HT1080 (cell line): ENCODE measurements around a stretch of chr1.

GRCh38 chr1:207067107-207068541, 14.5 kb downstream of the PFKFB2 start:
RAMPAGE:
- cytosol, long total RNA: no peak
- long total RNA: no peak
- nucleus, long total RNA: no peak

DNA sequence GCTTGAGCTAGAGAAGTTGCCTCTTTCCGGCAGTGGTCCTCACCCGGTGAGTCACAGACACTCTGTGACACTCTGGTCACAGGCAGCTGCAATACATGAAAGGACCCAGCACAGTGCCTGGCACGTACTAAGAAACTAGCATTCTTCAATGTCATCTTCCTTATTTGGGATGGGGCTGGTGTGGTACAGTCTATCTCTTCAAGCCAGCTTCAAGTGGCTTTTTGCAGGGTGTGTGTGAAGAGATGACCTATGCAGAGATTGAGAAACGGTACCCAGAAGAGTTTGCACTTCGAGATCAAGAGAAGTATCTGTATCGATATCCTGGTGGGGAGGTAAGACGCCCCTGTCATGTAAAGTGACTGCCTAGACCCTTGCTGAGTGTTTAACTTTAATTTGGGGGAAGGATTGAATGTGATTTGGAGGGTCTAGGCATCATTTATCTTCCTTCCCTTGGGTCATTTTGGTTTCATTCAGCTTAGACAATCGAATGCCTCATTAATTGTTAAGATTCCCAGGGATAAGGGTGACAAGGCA, 16.2 kb downstream of the PFKFB2 start:
RAMPAGE:
- cytosol, long total RNA: no peak
- long total RNA: no peak
- nucleus, long total RNA: no peak

RAMPAGE:
- cytosol, long total RNA: no peak
- long total RNA: no peak
- nucleus, long total RNA: no peak
These were observed 5.0 kb downstream of the C4BPA start for GRCh38 chr1:207108979-207109451.

GRCh38 chr1:207298118-207298560, 23.3 kb upstream of the CD55 start:
RAMPAGE:
- cytosol, long total RNA: no peak
- long total RNA: no peak
- nucleus, long total RNA: no peak

DNA sequence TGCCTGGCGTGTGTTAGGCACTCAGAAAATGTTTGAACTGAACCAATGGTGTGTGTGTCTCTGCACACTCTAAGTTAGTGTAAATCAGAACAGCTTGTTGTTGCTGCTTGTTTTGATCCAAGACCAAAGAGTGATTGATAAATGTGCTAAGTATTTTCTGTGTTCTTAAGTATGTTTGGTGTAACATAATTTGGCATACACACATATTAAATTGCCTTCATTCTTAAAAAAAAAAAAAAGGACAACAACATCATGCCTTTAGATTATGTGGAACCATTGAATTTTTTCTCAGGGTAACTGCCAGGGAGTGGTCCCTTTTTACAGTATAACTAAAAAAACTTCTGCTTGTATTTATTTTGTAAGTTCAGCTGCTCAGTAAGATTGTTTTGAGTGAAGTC, 8.6 kb downstream of the CD55 start:
RAMPAGE:
- cytosol, long total RNA: no peak
- long total RNA: no peak
- nucleus, long total RNA: no peak

DNA sequence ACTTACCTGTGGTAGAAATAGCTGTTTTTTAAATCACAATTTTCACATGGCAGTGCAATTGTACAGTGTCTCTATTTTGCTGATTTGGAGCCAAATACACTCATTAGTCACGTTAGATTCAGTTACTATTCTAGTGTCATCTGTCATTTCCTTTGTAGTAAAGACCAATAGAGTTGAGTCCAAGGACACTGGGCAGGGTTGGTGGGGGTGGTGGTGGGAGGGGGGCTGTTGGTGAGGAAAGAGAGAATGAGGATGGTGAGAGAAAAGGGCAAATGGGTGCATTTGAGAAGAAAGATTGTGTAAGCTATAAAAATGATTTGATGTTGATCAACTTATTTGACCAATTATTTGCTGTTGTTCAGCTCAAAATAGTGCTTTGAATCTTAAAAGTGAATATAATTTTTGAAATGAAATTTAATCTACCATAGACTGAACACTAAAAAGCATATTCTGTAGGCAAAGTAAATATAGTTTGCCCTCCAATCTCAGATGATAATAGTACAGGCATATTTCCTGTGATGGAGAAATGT, 33.7 kb downstream of the CD55 start:
RAMPAGE:
- cytosol, long total RNA: no peak
- long total RNA: no peak
- nucleus, long total RNA: no peak

DNA sequence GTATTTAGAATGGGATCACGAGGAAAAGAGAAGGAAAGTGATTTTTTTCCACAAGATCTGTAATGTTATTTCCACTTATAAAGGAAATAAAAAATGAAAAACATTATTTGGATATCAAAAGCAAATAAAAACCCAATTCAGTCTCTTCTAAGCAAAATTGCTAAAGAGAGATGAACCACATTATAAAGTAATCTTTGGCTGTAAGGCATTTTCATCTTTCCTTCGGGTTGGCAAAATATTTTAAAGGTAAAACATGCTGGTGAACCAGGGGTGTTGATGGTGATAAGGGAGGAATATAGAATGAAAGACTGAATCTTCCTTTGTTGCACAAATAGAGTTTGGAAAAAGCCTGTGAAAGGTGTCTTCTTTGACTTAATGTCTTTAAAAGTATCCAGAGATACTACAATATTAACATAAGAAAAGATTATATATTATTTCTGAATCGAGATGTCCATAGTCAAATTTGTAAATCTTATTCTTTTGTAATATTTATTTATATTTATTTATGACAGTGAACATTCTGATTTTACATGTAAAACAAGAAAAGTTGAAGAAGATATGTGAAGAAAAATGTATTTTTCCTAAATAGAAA, 38.5 kb downstream of the CD55 start:
RAMPAGE:
- cytosol, long total RNA: no peak
- long total RNA: no peak
- nucleus, long total RNA: no peak

DNA sequence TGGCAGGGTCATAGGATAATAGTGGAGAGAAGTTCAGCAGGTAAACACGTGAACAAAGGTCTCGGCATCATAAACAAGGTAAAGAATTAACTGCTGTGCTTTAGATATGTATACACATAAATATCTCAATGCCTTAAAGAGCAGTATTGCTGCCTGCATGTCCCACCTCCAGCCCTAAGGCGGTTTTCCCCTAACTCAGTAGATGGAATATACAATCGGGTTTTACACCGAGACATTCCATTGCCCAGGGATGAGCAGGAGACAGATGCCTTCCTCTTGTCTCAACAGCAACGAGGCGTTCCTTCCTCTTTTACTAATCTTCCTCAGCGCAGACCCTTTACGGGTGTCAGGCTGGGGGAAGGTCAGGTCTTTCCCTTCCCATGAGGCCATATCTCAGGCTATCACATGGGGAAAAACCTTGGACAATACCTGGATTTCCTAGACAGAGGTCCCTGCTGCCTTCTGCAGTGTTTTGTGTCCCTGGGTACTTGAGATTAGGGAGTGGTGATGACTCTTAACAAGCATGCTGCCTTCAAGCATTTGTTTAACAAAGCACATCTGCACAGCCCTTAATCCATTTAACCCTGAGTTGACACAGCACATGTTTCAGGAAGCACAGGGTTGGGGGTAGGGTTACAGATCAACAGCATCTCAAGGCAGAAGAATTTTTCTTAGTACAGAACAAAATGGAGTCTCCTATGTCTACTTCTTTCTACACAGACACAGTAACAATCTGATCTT, 9.4 kb upstream of the CR1L start:
RAMPAGE:
- cytosol, long total RNA: no peak
- long total RNA: no peak
- nucleus, long total RNA: no peak

DNA sequence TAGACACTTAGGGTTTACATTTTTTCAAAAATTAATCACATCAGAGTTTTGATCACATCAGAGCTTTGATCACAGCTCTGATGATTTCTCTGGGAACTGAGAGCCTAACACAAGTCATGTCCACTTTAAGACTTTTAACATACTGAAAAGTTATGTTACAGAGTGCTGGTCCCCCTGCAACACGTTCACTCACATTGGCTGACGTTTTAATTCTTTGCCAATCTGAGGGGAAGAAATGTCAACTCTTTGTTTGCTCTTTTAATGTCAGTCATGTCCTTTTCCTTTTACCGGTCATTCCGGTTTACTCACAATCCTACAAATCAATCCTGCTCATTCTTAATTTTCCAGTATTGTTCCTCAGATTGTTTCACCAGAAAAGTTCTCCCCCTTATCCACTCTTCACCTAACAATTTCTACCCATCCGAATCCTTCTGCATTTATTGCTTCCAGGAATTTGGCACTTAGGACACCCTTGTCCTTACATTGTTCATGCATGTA, 956 bp upstream of the CD46 start:
RAMPAGE:
- cytosol, long total RNA: no peak
- long total RNA: no peak
- nucleus, long total RNA: no peak

GRCh38 chr1:207805828-207806712, 54.2 kb downstream of the CD46 start:
RAMPAGE:
- cytosol, long total RNA: start-site peak on the plus strand at chr1:207806014-207806072, 15 and 28 reads in 2 replicates
- long total RNA: no peak
- nucleus, long total RNA: no peak

RAMPAGE:
- cytosol, long total RNA: no peak
- long total RNA: no peak
- nucleus, long total RNA: no peak
These were observed 78.8 kb downstream of the CD46 start for GRCh38 chr1:207830591-207831158.

GRCh38 chr1:207868507-207868800, 42.5 kb downstream of the CD34 start:
RAMPAGE:
- cytosol, long total RNA: no peak
- long total RNA: no peak
- nucleus, long total RNA: no peak

DNA sequence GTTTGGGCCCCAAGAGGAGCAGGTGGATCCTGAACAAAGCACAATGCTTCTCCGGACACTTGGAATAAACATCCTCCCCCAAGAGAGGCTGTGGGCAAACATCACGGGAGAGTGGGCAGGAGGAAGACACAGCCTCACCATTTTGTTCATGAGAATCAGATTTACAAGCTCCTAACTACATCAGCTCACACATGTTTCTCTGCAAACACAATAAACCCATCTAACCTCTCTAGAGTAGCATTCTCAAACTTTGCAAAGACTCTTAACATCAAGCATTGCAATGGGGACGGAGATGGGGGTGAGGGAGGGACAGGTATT, 18.0 kb downstream of the CD34 start:
RAMPAGE:
- cytosol, long total RNA: no peak
- long total RNA: no peak
- nucleus, long total RNA: no peak

GRCh38 chr1:207918310-207919059, 7.6 kb upstream of the CD34 start:
RAMPAGE:
- cytosol, long total RNA: no peak
- long total RNA: no peak
- nucleus, long total RNA: no peak

DNA sequence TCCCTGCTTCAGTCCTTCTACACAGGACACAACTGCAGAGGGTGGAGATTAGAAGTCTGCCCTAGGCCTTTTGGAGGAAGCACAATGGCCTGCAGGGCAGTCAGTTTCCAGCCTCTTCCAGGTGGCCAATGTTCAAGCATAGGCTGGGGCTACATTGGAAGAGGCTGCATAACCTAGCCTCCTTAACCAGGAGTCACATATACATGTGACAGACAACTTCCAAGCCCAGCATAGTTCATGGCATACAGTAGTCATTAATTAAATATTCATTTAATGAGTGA, 162.3 kb upstream of the CD34 start:
RAMPAGE:
- cytosol, long total RNA: no peak
- long total RNA: no peak
- nucleus, long total RNA: no peak

RAMPAGE:
- cytosol, long total RNA: no peak
- long total RNA: no peak
- nucleus, long total RNA: no peak
These were observed 162.4 kb downstream of the PLXNA2 start for GRCh38 chr1:208081755-208082275.

DNA sequence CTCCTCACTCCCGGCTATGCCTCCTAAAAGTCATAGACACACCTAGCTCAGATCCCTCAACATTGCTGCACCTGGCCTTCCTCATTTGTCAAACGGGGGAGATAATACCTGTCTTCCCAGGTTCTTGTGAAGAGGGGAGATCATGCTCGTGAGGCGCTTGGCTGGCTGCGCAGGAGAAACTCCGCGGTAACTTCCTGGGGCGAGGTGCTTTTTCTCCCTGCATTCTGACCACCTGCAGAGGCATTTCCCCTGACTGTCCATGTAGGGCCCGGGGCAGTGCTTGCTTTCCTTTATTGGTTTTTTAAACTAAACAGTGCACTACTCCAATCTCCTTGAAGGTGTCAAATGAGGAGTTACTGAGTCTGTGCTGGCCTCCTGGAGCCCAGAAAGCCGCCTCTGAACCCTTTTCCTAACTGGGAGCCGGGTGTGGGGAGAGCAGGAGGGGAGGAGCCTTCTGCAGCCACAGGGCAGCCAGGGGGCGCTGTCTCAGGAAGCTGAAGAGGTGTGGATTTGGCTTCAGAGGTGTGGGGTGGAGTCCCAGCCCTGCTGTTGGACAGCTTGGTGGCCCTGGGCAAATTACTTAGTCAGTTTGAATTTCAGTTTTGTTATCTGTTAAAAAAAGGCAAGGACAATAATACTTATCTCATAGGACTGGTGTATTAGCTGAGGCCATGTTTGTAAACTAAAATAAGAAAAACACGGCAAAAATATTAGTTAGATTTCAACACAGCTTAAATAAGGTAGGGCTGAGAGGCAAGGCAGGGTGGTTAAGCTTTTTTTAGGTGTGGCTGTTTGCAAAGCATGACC, 112.1 kb downstream of the PLXNA2 start:
RAMPAGE:
- cytosol, long total RNA: no peak
- long total RNA: no peak
- nucleus, long total RNA: no peak

DNA sequence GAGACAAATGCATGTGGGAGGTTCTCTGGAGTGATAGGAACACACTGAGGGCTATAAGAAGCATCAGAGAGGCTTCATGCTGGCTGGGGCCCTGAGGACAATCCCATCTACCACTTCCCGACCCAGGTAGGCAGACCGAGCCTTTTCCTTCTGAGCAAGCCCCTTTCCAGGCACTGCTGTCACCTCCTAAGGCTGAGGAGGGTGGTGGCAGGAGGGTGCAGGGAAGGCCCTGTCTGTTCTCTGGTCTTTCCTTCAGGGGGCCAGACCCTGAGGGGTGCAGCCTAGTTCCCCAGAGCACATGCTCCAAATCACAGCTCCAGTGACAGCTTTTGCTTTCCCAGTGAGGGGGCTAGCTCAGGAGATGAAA, 63.1 kb downstream of the PLXNA2 start:
RAMPAGE:
- cytosol, long total RNA: no peak
- long total RNA: no peak
- nucleus, long total RNA: no peak

DNA sequence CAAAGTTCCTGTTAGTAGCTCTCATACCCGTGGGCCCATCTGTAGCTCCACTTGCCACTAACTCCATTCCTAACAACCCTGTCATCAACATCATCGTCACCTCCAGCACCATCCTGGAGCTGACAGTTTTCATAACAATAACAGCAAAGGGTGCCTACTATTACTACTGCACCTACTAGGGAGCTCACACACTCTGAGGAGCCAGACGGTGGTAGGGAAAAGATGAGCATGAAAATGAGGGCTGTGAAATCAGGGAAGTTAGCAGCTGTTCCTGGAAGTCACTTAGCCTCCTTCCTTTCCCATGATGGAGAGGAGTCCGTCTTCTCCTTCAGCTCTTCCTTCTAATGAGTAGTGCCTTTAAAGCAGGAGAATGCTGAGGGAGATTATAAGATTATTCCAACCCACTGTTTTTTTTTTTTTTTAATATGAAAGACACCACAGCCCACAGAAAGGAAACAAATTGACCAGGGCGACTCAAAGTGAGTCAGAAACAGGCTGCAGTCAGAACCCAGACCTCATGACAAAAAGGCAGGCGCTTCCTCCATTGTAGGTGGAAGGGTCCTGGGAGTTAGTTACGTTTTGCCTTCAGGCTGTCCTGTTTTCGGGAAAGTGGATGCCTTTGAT, 21.2 kb downstream of the PLXNA2 start:
RAMPAGE:
- cytosol, long total RNA: no peak
- long total RNA: no peak
- nucleus, long total RNA: no peak

RAMPAGE:
- cytosol, long total RNA: no peak
- long total RNA: no peak
- nucleus, long total RNA: no peak
These were observed 1.2 kb downstream of the PLXNA2 start for GRCh38 chr1:208242816-208243565.